A549 (cell line): ENCODE data around the gene MAN2A1.

- PRO-cap = no peak
CAGE:
- cytosol, long polyA plus RNA = no peak
- long polyA plus RNA = no peak
- nucleus, long polyA plus RNA = no peak
Measured at GRCh38 chr5:103263106-103263505, 4.5 kb downstream of the MACIR start.

GRCh38 chr5:103757519-103757913 is 194.9 kb upstream of the NUDT12 start:
- PRO-cap = no peak
CAGE:
- cytosol, long polyA plus RNA = no peak
- long polyA plus RNA = no peak
- nucleus, long polyA plus RNA = no peak

DNA sequence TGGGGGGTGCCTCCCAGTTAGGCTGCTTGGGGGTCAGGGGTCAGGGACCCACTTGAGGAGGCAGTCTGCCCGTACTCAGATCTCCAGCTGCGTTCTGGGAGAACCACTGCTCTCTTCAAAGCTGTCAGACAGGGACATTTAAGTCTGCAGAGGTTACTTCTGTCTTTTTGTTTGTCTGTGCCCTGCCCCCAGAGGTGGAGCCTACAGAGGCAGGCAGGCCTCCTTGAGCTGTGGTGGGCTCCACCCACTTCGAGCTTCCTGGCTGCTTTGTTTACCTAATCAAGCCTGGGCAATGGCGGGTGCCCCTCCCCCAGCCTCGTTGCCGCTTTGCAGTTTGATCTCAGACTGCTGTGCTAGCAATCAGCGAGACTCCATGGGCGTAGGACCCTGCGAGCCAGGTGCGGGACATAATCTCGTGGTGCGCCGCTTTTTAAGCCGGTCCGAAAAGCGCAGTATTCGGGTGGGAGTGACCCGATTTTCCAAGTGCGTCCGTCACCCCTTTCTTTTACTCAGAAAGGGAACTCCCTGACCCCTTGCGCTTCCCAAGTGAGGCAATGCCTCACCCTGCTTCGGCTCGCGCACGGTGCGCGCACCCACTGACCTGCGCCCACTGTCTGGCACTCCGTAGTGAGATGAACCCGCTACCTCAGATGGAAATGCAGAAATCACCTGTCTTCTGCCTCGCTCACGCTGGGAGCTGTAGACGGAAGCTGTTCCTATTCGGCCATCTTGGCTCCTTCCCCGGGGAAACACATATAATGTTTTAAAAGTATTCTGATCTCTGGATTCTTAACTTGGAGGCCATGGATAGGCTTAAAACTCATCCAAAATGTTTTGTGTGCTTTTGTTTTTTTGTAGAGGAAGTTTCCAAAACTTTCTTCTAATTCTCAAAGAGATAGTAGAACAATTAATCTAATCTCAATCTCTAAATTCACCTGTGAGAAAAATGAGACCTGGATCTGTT is 889.4 kb upstream of the NUDT12 start:
- PRO-cap = no peak
CAGE:
- cytosol, long polyA plus RNA = no peak
- long polyA plus RNA = no peak
- nucleus, long polyA plus RNA = no peak

GRCh38 chr5:107469486-107469938 is 201.2 kb downstream of the EFNA5 start:
- PRO-cap = no peak
CAGE:
- cytosol, long polyA plus RNA = no peak
- long polyA plus RNA = no peak
- nucleus, long polyA plus RNA = start-site peak on the minus strand at chr5:107469543-107469653, 31 and 16 reads in 2 replicates

DNA sequence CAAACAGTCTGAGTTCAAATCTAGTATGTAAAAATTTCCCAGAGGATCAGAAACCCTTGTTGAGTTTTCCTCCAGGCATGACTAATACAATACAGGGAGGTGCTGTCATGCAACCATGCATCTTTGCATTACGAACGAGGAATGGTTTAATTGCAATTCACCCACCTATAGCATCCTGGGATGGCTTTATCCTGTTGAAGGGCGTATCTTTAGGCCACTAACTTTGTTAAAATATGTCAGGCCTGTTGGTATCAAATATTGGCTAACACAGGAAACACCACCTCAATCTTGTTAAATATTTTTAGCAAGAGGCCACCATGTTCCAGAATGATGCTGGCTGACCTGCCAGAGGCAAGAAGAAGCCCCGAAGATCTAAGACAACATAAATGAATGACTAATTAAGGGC is 196.3 kb downstream of the EFNA5 start:
- PRO-cap = no peak
CAGE:
- cytosol, long polyA plus RNA = no peak
- long polyA plus RNA = no peak
- nucleus, long polyA plus RNA = no peak

DNA sequence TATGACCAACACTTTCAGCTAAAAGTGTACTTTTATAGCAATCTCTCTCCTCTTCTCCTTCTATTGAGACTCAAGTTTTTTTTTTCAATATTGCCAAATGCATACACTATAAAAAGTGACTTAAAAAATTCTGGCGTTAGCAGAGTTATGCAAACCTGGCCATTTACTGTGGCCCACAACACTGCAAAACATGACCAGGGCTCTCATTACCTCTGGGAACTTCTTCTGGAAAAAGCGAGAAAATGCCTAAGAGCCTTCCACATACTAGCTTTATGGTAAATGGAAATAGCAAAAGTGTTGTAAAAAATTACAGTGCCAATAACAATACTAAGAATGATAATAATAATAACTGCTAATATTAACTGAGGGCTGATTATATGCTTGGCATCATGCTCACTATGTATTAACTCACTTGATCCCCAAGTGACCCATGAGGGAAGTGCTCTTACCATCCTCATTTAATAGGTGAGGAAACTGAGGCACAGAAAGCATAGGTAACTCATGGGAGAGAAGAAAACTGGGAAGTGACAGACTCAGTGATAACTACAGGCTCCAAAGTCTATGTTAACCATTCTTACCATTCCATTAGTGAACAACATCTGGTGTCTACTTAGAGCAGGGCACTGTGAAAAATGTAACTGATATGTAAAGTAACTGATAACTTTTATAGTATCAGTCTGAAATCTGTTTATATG is 118.6 kb downstream of the EFNA5 start:
- PRO-cap = no peak
CAGE:
- cytosol, long polyA plus RNA = no peak
- long polyA plus RNA = no peak
- nucleus, long polyA plus RNA = no peak

- PRO-cap = no peak
CAGE:
- cytosol, long polyA plus RNA = no peak
- long polyA plus RNA = no peak
- nucleus, long polyA plus RNA = no peak
Measured at GRCh38 chr5:107594389-107595117, 76.2 kb downstream of the EFNA5 start.

- PRO-cap = no peak
CAGE:
- cytosol, long polyA plus RNA = no peak
- long polyA plus RNA = no peak
- nucleus, long polyA plus RNA = no peak
Measured at GRCh38 chr5:107632066-107633079, 38.4 kb downstream of the EFNA5 start.

GRCh38 chr5:108118127-108119371 is 263.3 kb downstream of the FBXL17 start:
- PRO-cap = no peak
CAGE:
- cytosol, long polyA plus RNA = no peak
- long polyA plus RNA = no peak
- nucleus, long polyA plus RNA = no peak

DNA sequence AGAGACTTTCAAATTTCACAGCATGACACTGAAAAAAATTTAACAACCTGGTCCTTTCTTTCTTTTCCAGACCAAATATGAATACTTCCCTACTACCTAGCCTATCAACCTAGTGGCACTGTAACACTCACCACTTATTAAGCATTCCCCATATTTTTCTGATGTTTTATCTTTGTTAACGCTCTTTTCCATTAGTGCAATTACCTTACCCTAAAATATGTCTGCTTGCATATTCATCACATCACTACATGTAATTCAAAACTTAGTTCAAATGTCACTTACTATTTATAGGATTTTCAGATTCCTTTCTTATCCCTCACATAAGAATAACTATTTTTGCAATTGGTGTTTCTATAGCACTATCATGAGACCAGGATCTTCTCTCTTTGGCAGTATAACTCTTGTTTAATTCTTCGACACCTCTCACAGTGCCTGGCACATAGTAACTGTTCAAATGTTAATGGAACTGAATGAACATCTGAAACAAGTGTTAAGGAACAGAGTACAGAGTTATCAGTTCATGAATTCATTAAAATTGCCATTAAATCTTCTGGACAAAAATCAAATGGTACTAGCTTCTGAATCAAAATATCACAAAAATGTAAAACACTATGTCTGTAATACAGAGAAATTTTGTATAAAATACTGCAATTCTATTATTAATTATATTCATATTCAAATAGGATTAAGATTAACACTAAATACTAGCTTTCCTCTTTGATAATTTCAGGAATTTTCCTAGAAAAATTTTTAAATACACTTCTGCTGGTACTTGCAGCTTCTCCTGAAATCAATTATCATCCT is 40.1 kb downstream of the FBXL17 start:
- PRO-cap = no peak
CAGE:
- cytosol, long polyA plus RNA = no peak
- long polyA plus RNA = no peak
- nucleus, long polyA plus RNA = no peak

DNA sequence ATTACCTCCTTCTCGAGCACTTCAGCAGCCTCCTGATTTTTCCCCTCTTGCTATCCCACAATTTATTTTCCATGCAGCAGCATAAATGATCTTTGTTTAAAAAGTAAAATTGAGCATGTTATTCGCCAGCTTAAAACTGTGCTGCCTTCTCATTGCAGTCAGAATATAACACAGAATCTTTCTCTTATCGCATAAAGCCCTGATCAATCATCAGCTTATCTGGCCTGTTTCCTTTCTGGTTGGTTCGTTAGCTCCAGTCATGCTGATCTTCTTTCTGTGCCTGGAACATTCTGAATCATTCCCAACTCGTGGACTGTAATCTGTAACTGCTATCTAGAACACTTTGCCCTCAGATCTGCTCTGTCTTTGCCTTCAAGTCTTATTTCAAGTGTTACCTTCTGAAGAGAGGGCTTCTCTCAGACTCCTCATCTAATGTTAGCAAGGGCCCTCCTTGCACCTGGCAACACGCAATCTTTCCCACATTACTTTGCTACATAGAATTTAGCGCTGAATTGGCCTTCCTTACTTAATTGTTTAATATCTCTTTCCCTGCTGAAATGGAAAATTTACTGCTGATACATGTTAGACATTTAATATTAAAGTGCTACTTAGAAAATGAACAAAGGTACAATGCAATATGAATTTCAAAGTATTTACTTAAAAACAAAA is 11.8 kb upstream of the FER start:
- PRO-cap = no peak
CAGE:
- cytosol, long polyA plus RNA = no peak
- long polyA plus RNA = no peak
- nucleus, long polyA plus RNA = no peak

- PRO-cap = no peak
CAGE:
- cytosol, long polyA plus RNA = no peak
- long polyA plus RNA = no peak
- nucleus, long polyA plus RNA = no peak
Measured at GRCh38 chr5:108884951-108885304, 137.2 kb downstream of the FER start.

GRCh38 chr5:109051279-109052093 is 303.8 kb downstream of the FER start:
- PRO-cap = no peak
CAGE:
- cytosol, long polyA plus RNA = no peak
- long polyA plus RNA = no peak
- nucleus, long polyA plus RNA = no peak

DNA sequence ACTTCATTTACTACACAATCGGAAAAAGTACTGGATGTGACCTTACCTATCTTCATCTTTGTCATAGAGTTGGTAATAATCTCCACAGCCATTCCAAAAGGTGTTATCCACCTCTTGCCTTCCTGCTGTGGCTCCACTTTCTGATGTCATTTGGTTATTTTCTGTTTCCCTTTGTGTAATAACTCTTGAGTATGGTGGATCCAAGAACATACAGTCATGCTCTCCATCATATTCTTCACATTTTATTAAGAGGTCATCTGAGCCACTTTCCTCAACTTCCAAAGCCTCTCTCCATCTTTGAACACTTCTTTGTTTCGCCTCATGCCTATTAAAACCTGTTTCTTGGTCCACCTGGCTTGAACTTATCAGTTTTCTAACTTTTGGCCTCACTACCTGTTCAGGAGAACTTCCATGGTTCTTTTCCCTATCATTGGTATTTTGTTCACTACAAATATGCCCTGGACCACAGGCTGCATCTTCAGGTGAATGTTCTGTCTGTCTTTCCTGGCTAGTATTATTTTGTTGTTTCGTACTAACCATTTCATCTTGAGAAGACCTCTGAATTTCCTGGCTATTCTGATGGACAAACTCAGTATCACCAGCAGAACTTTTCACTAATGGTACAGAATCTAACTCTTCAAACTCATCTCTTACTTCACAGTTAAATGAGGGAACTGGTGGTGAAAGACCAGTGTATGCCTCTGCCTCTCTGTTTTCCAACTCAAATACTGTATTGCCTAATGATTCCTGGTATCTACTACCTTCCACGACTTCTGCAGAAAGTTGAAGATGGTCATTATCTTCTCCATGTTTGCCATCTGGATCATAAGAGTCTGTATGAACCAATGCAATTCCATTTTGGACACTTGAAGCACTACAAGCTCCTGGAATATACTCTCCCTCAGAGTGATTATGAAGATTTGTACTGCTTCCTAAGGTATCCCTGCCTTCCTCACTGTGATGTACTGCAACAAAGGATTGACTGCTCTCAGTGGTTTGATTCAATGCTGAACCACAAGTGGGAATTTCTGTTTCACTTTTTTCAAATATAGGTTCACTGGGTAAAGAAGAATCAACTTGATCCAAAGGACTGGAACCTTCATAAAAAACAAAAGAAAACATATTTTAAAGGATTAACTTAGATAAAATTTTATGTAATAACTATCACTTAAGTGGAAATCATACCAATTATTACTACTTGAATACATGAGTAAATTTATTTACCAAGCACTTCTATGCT is 31.2 kb downstream of the PJA2 start:
- PRO-cap = no peak
CAGE:
- cytosol, long polyA plus RNA = no peak
- long polyA plus RNA = no peak
- nucleus, long polyA plus RNA = no peak

DNA sequence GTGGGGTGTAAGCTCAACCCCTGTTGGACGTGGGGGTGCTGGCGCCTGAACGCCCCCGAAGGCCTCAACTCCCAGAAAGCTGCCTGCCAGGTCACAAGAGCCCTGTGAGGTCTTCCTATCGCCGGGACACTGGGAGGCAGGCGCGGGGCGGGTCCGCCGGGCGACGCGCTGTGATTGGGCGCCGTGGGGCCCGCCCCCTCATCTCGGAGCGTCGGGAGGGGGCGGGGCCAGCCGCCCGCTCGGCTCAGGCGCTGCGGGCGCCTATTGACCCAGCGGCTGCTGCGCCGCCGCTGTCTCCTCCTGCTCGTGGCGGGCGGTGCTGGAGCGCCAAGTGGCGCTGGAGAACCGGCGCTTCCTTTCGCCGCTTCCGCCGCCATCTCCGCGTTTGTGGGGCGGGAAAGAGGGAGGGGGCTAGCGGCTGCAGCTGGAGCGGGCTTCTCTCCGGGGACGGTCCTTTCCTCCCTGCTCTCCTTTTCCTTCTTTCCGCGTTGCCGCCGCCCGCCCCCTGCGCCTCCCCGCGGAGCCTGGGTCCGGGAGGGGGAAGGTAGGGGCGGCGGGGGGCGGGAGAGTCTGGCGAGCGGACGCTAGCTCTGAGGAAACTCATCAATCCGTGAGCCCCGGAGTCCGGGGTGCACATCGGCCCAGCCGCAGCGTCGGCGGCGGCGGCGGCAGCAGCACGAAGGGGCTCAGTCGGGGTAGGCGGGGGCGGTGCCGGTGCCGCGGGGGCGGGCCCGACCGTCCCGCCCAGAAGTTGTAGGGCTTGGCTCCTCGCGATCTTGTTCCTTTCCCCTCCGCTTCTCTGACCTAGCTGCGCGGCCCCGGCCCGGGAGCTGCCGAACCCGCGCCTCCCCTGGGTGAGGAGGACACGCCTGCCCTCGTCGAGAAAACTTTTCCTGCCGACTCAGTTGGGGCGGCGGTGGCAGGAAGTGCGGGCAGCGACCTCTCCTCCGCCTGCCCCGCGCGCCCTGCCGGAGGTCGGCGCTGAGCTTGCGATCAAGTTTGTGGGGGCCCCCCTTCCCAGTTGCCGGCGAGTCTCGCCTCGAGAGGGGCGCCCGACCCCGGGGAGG is at the start of gene MAN2A1:
TSS of gene MAN2A1 (plus strand) at position 782 of the 1,067 bp plus-strand sequence.
- PRO-cap = bidirectional peak, plus-strand start at position 264 of the sequence, minus-strand start at position 107 of the sequence
CAGE:
- cytosol, long polyA plus RNA = no peak
- long polyA plus RNA = no peak
- nucleus, long polyA plus RNA = no peak

DNA sequence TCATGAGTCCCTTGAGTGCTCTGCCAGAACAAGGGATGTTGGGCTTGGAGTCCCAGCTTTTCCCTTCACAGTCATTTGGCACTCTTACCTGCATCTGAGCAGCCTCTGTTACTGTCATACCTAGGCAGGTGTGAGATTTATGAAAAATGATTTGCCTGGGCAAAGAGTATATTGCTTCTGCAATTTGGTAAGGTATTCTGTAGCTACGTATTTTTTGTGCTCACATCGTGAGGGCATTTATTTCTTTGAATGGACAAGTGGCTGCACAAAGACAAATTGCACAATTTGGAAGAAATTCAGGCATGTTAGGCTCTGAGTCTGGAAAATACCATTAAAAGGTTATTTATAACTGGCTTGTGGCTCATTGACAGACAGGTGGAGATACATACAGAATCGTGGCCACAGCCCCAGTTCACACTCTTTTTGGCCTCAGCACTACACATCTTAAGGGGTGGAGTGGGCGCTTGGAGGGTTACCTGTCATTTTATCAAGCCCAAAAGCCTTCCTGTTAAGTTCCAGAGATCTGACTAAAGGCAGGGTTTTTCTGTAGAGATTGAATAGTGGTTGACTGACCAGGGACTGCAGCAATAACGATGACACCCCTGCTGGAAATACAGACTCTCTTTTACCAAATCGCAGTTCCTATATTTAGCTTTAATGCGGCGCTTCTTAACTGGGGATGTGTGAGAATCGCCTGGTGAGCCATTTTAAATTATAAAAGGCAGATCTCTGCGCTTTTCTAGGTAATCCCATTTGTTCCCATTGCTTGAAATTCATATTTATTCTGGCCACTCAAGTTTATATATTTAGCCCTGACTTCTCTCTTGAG is 14.6 kb downstream of the MAN2A1 start:
- PRO-cap = no peak
CAGE:
- cytosol, long polyA plus RNA = no peak
- long polyA plus RNA = no peak
- nucleus, long polyA plus RNA = no peak

DNA sequence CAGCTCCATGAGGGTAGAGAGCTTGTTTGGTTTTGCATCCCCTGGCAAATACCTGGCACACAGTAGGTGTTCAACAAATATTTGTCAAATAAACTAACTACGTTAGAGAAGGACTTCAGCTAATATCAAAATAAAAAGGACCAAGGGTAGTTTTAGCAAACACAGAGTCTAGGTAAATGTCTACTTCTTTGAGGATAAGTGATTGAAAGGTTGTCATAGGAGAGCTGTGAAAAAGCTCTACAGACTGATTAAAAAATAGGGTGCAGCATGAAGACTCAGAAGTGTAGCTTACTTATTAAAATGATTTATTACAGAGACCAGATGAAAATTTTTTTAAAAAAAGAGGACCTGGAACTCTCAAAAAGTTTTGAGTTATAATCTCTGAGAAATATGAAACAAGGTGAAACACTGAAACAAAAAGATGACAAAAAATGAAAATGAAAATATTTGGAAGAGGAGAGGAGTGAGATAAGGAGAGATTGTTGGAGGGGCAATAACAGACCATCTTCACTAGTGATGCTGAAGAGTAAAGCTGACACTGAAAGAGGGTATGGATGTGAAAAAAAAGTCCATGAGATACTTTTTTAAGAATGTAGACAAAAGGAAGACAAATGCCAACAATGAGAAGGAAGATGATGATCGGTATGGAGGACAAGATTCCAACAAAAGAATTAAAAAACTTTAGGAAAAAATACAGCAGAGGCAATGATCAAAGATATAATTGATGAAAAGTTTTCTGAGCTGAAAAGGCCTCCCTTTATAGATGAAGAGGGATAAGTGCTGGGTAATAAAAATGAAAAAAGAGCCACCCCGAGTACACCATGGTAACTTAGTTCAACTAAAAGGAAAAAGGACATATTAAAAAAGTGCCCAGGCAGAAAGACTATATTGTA is 107.4 kb downstream of the MAN2A1 start:
- PRO-cap = no peak
CAGE:
- cytosol, long polyA plus RNA = no peak
- long polyA plus RNA = no peak
- nucleus, long polyA plus RNA = no peak

DNA sequence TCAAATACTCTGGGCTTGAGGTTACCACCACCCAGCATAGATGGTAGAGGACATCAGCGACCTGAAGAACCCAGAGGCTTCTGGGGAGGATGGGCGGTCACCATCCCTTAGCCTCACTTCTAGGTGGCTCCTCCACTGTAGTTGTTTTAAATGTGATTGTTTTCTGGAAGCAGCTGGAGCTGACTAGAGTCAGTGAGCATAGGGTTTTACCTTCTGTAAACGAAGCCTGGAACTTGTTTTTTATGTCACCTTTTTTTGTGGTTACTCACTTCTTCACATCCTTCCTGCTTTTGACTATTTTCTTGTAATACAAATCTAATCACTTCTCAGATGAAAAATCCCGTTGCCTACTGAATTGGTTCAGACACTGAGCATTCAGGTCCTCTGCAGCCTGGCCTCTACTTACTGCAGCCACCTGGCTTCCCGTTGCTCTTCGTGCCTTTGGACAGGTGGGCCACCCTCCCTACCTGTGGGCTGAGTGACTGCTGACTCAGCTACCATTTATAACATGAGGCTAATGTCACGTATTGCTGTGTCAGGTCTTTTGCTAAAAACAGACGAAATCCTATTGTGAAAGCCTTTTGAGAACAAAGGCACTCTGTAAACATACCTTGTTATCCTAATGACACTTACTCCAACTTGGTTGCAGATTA is 167.8 kb downstream of the MAN2A1 start:
- PRO-cap = no peak
CAGE:
- cytosol, long polyA plus RNA = no peak
- long polyA plus RNA = no peak
- nucleus, long polyA plus RNA = no peak

GRCh38 chr5:109961712-109962059 is 272.0 kb downstream of the MAN2A1 start:
- PRO-cap = no peak
CAGE:
- cytosol, long polyA plus RNA = no peak
- long polyA plus RNA = no peak
- nucleus, long polyA plus RNA = no peak

- PRO-cap = no peak
CAGE:
- cytosol, long polyA plus RNA = no peak
- long polyA plus RNA = no peak
- nucleus, long polyA plus RNA = no peak
Measured at GRCh38 chr5:110105509-110105962, 415.8 kb downstream of the MAN2A1 start.